Renal cortical epithelial cell (primary cell): ENCODE measurements around the gene IFT52.

DNA sequence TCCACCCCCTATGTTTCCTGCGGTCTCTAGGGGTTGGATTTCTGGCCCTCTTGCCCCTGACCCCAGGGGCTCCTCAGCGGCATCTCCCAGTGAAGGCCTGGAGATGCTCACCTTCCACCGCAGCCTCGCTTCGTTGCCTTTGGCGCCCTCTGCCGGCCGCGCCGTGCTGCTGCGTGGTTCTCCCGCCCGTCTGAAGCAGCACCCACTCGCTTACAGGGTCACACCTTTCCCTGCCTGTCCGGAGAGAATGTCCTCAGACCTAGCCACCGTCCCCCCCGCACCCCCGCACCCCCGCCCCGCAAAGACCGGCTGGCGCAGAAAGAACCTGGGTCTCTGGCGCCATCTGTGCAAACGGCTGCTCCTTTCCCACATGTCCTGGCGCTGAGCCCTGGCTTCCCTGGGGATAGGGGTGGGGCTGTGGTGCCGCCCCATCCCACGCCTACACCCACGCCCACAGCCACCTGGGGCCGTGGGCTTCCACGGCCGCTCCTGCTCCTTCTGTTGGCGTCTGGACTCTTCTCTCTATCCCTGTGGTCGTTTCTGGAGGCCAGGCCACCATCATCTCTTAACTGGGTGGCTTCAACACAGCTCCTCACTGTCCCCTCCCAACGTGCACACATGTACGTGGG is 32.3 kb upstream of the FAM83D start:
- RRBS: under 1% methylated on average over 10 of the region's 35 CpGs

DNA sequence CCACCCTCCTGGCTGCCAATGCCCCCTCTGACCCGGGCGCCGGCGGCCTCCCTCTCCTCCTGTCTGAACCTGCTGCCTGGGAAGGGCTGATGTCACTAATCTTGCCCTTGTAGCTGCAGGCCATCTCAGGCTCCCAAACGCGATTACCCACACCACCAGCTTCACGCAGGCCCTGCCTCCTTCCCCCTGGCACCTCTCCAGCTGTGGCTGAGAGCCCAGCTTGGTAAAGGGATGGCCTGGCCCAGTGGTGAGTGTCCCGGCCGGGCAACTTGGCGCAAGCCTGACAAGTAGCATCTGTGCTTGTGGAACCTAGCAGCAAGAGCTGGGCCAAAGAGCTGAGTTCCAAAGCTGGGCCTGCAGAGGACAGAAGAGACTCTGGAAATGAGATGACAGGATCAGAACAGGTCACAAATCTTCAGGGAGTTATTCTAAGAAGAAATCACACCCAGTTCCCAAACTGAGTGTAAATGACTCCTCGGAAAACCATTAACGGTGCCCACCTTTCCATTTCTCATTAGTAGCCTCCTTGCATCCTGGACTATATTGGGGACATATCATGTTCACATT is 401.7 kb downstream of the MAFB start:
- RRBS: no CpG with 5 or more reads among the region's 12 CpGs

DNA sequence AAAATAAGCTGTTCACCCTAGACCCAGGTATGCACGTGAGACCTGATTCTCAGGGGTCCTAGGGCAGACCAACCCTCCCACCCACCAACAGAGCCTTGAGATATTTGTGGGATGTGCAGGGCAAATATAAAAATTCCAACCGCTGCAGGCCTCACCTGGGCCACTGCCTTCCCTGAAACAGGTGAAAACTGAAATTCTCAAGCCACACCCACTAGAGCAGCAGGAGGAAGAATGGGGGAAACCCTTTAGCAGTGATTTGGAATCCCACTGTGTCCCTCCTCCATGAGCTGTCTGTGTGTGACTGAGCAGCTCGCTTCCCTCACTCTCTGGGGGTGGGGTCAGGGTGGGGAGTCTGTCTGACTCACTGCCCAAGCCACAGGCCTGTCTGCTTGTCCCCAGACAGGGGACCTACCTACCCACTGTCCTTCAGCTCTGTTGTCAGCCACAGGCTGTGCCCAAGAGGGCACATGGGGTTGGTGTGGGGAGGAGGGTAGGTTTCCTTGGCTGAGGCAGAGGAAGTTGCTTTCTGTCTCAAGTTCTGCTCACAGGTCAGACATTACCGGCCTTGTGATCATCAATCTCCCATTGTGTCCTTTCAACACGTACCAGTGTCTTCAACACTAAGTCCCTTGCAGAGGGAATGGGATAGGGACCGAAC is 127.1 kb downstream of the MAFB start:
- RRBS: no CpG with 5 or more reads among the region's 6 CpGs

- RRBS: no CpG with 5 or more reads among the region's 5 CpGs
Observed at GRCh38 chr20:40654753-40655512, 34.1 kb downstream of the MAFB start.

DNA sequence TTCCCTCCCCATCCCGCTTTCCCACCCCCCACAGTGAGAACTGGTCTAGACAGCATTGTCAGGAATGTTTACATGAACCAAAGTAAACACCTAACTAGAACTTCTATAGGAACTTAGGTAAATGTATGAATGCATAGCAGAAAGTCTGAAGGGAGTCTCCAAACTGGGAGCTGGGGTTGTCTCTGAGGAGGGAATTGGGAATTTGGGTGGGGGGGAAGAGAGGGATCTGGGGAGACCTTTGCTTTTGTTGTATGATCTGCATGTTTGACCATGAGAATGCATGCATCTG is 69.9 kb upstream of the TOP1 start:
- RRBS: no CpG with 5 or more reads among the region's 1 CpG

DNA sequence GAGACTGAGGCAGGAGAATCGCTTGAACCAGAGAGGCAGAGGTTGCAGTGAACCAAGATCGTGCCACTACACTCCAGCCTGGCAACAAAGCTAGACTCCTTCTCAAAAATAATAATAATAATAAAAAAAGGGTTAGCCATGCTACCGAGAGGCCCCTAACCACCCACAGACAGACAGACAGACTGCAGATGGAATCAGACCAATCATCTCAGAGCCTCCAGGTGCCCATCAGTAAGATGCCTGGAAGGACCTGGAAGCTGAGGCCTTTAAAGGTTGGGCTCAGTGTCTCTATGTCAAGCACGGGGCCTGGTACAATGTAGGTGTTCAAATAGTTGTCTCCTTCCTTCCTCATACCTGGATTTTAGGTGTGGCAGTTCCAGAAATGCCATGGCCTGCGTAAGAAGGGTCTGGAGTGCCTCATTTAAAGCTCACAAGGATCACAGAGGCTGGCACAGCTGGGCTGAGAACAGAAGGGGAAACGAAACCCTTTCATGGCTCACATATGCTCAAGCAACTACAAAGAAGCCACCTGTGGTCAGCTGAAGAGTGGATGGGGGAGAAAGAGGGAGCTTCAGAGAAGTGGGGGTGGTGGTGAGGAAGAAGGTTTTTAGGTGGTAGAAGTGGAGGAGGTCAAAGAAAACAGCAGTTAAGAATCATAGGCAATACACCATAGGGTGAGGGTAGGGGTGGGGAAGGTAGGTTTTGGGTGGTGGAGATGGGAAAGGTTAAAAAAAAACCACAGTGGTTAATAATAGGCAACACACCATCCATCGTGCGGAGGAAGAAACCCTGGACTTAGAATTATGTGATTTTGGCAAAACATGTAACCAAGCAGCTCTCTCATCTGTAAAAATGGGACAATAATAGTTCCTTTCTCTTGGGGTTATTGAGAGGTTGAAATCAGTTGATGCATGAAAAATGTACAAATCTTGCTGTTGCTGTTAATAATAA is 17.1 kb upstream of the TOP1 start:
- RRBS: no CpG with 5 or more reads among the region's 8 CpGs

GRCh38 chr20:41117680-41118786 is 19.3 kb upstream of the PLCG1 start:
- RRBS: no CpG with 5 or more reads among the region's 11 CpGs

GRCh38 chr20:41121317-41122321 is 15.7 kb upstream of the PLCG1 start:
- RRBS: no CpG with 5 or more reads among the region's 6 CpGs

GRCh38 chr20:41245369-41245766 is 72.2 kb downstream of the ZHX3 start:
- RRBS: no CpG with 5 or more reads among the region's 1 CpG

GRCh38 chr20:41261944-41262403 is 55.6 kb downstream of the ZHX3 start:
- RRBS: no CpG with 5 or more reads among the region's 2 CpGs

DNA sequence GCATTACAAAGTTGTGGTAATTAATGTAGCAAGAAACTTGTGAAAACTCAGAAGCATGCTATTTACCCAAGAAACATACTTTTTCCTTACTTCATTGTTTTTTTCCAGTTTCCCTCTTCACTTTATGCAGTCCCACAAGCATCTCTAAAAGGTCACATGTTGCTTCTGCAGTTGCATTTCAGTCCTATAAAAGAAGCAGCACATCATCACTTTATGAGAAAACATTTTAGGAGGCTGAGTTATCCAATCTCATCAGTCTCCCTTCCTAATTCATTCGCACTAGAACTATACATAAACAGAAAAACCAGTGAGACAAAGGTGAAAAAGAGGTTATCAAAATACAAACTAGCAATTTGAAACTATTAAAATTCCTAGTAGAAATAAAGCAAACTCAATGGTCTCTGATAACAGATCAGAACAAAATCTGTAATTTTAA is 48.6 kb downstream of the ZHX3 start:
- RRBS: no CpG with 5 or more reads among the region's 1 CpG

GRCh38 chr20:41349904-41350616 is 9.4 kb downstream of the LPIN3 start:
- RRBS: 50% methylated on average over 1 of the region's 12 CpGs

DNA sequence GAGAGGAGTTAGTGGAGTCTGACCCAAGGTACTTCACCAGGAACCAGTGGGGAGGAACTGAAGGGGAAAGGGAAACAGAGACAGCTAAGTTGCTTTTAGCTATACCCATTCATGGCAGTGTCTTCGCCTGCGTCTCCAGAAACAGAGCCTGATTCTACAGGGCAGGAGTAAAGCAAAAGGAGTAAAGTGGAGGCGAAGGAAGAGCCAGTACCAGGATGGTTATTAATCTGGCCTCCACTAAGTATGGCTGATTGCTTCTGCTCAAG is 2.9 kb upstream of the CHD6 start:
- RRBS: no CpG with 5 or more reads among the region's 3 CpGs

GRCh38 chr20:42113349-42113776 is 495.2 kb upstream of the CHD6 start:
- RRBS: no CpG with 5 or more reads among the region's 4 CpGs

DNA sequence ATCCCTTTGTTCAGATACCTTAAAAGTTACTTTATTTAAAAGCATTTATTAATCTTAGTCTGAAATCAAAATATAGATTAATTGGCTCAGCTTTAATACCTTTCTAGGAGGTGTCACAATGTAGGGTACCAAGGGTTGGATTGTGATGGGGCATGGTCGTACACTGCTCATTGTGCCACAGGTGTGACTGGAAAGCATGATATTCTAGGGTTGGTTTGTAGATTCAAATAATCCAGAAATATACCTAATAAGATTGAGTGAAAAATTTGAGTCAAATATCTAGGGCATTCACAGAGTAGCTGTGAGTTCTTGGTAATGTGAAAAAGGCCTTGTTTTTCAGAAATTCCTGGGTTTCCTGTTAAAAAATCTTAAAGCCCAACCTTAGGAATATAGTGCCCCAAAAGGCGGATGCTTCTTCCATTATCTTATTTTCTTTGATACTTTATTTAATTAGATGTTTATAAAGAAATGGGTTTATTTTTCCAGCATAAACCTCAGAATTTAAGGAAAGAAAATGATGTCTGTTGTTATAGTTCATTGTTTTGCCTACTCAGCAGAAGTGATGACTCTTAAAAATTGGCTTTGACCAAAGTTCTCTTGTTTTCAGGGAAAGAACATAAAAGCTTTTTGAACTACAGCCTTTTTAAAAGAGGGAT is 4.8 kb downstream of the SRSF6 start:
- RRBS: no CpG with 5 or more reads among the region's 2 CpGs

GRCh38 chr20:43590376-43591478 is at the start of gene IFT52:
IFT52 (plus strand) TSS chr20:43590937.
- RRBS: 1% methylated on average over 14 of the region's 74 CpGs

GRCh38 chr20:43916279-43917202 is 1.9 kb downstream of the TOX2 start:
- RRBS: no CpG with 5 or more reads among the region's 32 CpGs

DNA sequence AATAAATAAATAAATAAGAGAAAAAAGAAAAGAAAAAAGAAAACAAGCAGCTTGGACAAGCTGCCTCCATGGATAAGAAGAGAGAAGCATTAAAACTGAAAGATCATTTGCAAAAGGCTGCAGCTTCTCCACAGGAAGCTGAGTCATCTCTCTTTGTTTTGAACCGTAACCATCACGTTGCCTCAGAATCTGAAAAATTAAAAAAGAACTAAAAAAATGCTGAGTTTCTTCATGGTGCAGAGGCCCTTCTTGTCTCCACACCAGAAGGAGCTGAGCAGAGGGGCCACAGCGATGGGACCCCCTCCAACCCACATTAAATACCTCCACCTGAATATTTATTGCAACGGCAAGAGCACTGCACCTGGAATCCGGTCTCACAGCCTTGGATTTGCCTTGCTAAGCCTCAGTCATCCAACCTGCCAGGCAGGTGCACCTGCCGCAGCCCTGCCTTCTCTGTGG is 28.1 kb downstream of the TOX2 start:
- RRBS: no CpG with 5 or more reads among the region's 6 CpGs

GRCh38 chr20:44154545-44155129 is 32.4 kb downstream of the JPH2 start:
- RRBS: 55% methylated on average over 2 of the region's 8 CpGs